HT-29 (cell line): ENCODE data around the genes HLA-B, MCCD1, NCR3 and CSNK2B.

- RAMPAGE, long total RNA, result no peak
Observed at GRCh38 chr6:31265961-31266576, 5.8 kb downstream of the HLA-C start.

DNA sequence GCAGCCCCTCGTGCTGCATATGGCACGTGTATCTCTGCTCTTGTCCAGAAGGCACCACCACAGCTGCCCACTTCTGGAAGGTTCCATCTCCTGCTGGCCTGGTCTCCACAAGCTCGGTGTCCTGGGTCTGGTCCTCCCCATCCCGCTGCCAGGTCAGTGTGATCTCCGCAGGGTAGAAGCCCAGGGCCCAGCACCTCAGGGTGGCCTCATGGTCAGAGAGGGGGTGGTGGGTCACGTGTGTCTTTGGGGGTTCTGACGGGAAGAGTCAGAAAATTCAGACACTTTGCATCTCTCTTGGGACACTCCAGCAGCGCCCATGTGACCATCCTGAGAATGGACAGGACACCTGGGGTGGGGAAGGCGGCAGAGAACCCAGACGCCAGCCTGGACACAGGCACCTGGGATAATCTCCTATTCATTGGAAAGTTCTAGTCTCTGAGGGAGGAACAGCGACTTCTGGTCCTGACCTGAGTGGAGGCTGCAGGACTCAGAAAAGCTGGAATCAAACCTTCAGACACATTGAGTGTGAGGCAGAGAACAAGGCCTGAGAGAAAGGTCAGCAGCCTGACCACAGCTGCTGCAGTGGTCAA is 1.6 kb downstream of the HLA-C start:
- RAMPAGE, long total RNA, result no peak

GRCh38 chr6:31349410-31349913 is 7.5 kb downstream of the HLA-B start:
- RAMPAGE, long total RNA, result no peak

- RAMPAGE, long total RNA, result no peak
Observed at GRCh38 chr6:31350991-31351640, 5.9 kb downstream of the HLA-B start.

- RAMPAGE, long total RNA, result no peak
Observed at GRCh38 chr6:31356030-31356562, 883 bp downstream of the HLA-B start.

GRCh38 chr6:31356563-31357249 is at the start of gene HLA-B:
HLA-B (minus strand) TSS chr6:31357179.
- RAMPAGE, long total RNA, result no peak

- RAMPAGE, long total RNA, result no peak
Observed at GRCh38 chr6:31403290-31403468, 216 bp upstream of the MICA start.

DNA sequence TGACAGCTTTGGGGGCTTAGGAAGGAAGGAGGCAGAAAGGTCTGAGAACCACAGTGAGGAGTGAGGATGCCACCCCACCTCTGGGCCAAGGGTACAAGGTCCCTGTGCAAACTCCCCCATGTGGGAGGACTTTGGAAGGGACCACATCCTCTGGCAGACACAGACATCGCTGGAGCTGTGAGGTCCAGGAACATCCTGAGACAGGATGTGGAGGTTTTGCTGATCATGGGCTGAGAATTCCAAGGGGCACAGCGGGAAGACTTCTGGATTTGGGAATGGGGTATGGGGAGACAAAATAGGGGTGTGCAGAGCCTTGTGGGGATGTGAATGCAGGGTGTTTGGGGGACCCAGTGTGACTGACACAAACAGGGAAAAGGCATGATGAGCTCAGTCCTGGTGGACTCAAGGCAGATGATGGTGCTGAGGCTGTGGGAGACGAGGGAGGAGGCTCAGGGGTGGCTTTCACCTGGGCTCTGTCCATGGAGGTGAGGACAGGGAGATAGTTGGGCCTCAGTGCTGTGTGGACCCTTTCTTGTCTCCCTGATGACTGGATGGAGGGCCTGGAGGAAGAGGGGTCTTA is 26.4 kb upstream of the MICB start:
- RAMPAGE, long total RNA, result no peak

DNA sequence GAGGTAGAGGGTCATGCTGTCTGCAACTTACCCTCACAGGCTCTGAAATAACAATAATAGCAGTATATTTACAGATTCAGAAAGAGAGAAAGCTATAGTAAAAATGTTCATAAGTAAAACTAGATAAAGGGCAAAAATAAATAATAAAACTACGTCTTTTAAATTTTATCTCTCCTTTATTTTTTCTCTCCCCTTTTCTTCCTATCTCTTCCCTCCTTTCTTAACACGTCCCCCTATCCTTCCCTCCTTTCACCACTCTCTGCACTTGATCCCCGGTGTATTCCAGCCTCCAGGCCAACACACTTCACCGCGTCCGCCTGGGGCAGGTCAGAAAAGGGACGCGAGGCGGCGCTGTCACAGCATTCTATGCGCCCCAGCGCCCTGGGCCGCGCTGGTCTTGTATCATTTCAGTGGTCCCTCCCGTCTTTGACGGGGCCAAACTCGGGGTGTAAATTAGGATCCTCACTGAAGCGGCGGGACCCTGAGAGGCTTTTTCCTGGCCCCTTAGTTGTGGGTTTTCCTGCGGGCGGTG is 4.3 kb upstream of the MICB start:
- RAMPAGE, long total RNA, result no peak

GRCh38 chr6:31506733-31507265 is 8.9 kb downstream of the MICB start:
- RAMPAGE, long total RNA, result no peak

DNA sequence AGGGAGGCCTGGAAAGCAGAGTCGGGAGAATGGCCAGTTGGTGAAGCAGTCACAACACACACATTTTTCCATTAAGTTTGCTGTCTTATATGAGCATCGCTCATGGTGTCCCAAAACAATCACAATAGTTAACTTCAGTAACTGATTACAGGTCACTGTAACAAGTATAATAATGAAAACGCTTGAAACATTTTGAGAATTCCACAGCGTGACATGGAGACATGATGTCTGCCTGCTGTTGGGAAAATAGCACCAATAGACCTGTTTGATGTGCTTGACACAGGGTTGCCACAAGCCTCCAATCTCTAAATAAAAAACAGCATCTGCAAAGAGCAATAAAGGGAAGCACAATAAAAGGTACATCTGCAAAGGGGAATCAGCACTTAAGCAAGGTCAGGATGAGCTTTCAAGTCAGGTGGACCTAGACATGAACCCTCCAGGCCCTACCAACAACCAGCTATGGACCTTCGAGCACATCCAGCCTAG is 1.6 kb upstream of the MCCD1 start:
- RAMPAGE, long total RNA, result no peak

DNA sequence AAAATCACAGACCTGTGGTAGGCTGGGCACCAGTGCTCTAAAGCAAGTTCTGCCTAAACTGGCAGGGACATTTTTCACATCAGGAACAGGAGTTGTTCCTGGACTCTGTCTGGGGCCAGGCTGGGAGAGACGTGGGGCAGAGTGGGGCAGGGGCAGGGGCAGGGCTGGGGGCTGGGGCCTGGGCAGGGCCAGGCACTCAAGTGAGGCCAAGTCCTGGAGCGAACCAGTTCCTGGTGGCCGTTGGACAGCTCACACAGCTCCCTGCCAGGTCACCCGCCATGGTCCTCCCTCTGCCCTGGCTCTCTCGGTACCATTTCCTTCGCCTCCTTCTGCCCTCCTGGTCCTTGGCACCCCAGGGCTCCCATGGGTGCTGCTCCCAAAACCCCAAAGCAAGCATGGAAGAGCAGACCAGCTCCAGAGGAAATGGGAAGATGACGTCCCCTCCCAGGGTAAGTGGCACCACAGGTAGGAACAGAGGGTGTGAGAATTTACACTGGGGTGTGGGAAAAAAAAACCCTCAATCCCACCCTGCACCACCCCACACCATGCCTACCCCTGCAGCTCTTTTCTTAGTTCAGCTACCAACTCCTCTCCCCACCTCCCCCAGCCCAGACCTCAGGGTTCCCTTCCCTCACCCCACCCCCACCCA is at the start of gene MCCD1:
Gene MCCD1 (plus strand): TSS at position 226 of the 649 bp plus-strand sequence.
- RAMPAGE, long total RNA, result no peak

DNA sequence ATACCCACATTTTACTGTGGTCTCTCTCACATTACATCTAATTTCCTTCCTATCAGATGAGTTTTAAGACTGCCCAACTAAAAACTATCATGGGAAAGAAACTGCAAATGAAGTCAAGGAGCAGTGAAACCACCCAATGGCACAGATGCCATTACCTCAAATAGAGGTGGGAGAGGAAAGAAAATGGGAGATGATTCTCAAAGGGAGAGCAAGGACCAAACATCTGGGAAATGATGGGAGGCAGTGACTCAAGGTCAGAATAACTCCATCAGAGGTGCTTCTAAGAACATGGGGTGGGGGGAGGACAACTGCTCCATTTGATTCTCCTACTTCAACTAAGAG is 4.3 kb downstream of the MCCD1 start:
- RAMPAGE, long total RNA, result no peak

- RAMPAGE, long total RNA, result no peak
Observed at GRCh38 chr6:31545141-31545751, 1.2 kb downstream of the ATP6V1G2 start.

DNA sequence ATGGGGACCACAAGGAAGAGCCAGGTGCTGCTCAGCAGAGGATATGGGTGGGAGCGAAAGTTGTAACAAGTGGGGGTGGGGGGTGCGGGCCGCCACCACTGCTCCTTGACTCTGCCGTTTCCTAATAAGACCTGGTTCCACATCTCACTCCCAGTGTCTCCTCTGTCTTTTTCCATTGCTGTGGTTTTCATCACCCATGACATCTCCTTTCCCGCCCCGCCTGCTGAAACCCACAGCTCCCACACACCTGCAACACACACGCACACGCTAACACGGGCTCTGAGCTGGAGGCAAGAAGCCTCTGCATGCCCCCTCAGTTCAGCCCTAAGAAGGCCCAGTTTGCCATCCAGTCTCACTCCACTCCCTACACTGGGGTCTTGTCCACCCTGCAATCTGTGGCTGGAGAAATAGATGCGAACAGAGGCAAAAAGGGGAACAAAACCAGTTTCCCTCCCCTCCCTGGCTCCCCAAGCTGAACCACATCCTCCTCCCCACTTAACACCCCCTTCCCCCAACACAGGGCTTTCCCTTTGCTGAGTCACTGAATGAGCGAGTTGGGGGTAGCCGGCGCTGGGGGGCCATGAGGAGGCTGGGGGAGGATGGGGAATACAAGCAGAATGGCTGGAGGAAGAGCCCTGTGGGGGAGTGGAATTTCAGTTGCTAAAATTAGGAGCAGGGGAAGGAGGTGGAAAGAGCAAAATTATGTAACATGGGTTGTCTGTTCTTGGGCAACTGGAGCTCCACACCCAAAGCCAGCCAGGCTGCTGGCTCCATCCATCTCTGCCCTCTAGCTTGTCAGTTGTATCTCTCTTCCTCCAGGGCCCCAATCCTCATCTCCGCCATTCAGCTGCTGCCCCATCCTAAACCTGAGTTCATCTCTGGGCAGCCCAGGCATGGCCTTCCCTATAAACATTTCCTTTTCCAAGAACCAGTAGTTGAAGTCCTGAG is 11.5 kb downstream of the NFKBIL1 start:
- RAMPAGE, long total RNA, result no peak

- RAMPAGE, long total RNA, result no peak
Observed at GRCh38 chr6:31592818-31593319, at the start of gene NCR3. NCR3 (minus strand) TSS chr6:31593006.

GRCh38 chr6:31629515-31630166 is 9.1 kb downstream of the PRRC2A start:
- RAMPAGE, long total RNA, result no peak

DNA sequence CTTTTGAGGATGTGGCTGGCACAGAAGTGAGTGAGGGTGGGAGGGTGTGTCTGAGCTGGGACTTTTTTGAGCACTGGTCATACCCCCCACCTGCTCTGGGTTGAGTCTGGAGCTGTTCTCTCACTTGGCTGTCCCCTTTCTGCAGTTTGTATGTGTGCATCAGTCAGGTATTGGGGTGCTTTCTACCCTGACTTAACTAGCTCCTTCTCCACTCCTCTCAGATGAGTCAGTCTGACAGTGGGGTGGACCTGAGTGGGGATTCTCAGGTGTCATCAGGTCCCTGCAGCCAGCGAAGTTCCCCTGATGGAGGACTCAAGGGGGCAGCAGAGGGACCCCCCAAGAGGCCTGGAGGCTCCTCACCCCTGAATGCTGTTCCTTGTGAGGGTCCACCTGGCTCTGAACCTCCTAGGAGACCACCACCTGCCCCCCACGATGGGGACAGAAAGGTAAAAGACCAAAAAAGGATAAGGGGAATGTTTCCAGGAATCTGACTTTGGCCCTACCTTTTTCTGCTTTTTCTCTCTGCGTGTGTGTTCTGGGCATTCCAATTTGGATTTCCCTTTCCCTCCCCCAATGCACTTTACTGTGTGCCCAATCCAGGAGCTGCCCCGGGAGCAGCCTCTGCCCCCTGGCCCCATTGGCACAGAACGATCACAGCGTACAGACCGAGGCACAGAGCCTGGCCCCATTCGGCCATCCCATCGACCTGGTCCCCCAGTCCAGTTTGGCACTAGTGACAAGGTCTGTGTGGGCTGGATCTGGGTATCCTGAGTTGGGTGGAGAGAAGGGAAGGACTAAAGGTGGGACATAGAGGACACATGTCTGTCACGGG is 14.2 kb downstream of the PRRC2A start:
- RAMPAGE, long total RNA, result no peak

GRCh38 chr6:31665994-31666545 is at the start of gene CSNK2B:
CSNK2B (plus strand) TSS chr6:31666080.
- RAMPAGE, long total RNA, result start-site peak on the plus strand at chr6:31666089-31666120, 441 and 351 reads in 2 replicates

GRCh38 chr6:31758909-31760125 is 3.1 kb upstream of the SAPCD1 start:
- RAMPAGE, long total RNA, result no peak